Jejunum (tissue), 1 donor: ENCODE measurements around a stretch of chr3.

- PRO-cap: no peak
These were observed 91.5 kb downstream of the SCN11A start for GRCh38 chr3:38960255-38960649.

- PRO-cap: no peak
These were observed 18.4 kb downstream of the CSRNP1 start for GRCh38 chr3:39135004-39135357.

GRCh38 chr3:39147476-39148164 is 5.8 kb downstream of the CSRNP1 start:
- PRO-cap: no peak

DNA sequence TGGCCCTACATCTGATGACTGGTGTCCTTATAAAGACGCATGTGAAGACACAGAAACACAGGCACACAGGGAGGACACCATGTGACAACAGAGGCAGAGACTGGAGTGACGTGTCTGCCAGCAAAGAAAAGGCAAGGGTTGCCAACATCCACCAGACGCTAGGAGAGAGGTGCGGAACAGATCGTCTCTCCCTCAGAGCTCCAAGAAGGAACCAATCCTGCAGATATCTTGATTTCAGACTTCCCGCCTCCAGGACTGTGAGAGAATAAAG is 42.8 kb downstream of the CX3CR1 start:
- PRO-cap: no peak

DNA sequence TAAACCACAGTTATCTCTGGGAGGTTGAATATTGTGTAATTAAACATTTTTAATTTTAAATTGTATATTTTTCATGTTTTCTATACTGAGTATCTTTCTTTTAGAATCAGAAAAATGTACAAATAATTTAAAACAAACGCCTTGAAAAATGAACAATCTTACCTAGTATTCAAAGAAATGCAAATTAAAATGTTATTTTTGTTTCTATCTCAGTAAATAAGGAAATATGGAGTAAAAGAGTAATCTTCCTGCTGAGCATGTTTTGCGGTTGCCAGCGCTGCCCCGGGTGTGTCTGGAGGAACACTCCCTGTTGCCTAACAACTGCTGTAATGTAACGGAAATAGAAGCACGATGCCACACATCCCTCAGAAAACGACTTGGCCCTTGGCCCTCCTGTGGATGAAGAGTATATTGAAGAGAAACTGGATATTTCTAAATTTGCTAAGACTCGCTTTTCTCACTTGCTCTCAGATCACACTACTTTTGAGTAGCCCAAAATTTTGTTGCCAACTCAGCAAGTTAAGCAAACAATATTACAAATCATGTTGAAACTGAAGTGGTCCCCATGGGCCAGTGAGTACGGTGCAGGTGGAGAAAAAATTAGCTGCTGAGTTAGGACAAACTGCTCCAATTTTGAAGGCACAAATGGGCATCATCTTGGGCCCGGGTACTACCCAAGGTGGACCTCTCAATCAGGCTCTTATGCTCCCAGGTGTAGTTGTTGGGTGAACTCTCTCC is 18.9 kb downstream of the CX3CR1 start:
- PRO-cap: no peak

DNA sequence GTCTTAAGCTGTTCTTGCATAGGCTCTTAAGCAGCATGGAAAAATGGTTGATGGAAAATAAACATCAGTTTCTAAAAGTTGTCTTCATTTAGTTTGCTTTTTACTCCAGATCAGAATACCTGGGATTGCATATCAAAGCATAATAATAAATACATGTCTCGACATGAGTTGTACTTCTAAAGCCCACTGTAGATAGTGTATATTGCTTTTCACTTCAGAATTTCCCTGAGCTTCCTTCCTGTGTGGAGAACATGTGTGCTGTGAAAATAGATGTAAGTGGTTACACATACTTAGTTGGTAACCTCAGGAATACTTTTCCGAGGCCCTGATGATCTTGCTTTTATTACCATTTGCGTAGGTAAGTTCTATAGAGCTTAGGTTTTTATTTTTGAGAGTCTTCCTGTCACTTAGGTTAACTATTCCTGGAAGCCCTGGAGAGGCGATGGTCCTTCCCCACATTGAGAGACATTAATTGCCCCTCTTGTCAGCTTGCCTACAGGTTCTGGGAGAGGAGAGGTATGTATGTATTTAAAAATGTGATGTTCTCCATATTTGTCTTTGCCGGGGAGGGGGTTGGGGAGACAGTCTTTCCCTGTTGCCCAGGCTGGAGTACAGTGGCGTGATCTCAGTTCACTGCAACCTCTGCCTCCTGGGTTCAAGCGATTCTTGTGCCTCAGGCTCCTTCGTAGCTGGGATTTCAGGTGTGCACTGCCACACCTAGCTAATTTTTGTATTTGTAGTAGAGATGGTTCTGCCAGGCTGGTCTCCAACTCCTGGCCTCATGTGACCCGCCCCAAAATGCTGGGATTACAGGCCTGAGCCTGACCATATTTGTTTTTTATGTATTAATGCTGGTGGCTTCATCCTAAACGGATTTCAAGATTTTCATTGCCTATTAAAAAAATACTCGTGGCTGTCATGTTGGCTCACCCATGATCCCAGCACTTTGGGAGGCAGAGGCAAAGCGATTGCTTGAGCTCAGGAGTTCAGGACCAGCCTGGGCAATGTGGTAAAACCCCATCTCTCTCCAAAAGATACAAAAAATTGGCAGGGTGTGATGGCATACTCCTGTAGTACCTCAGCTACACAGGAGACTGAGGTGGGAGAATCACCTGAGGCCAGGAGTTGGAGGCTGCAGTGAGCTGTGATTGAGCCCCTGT is 6.2 kb downstream of the RPSA start:
- PRO-cap: no peak

DNA sequence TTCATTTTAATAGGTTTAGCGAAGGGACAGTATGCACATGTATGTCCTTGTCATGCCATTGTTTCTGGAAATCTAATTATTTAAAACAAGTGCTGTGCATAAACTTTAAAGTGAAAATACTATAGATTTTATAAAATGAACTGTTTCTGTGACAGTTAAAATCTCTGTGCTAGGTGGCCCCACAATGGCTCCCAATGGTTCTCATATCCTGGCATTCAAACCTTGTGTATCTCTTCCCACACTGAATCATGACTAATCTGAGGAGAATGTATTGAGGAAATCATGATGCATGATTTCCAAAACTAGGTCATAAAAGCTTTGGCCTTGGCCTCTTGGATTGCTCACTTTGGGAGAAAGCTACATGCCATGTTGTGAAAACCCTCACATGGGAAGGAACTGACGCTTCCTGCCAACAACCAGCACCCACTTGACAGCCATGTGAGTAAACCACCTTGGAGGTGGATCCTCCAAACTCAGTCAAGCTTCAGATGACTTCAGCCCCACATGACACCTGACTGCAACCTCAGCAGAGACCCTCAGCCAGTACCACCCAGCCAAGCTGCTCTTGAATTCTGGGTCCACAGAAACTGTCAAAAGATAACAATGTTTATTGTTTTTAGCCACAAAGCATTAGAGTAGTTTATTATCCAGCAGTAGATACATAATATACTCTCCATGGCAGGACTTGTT is 1.2 kb upstream of the ZNF620 start:
- PRO-cap: no peak

DNA sequence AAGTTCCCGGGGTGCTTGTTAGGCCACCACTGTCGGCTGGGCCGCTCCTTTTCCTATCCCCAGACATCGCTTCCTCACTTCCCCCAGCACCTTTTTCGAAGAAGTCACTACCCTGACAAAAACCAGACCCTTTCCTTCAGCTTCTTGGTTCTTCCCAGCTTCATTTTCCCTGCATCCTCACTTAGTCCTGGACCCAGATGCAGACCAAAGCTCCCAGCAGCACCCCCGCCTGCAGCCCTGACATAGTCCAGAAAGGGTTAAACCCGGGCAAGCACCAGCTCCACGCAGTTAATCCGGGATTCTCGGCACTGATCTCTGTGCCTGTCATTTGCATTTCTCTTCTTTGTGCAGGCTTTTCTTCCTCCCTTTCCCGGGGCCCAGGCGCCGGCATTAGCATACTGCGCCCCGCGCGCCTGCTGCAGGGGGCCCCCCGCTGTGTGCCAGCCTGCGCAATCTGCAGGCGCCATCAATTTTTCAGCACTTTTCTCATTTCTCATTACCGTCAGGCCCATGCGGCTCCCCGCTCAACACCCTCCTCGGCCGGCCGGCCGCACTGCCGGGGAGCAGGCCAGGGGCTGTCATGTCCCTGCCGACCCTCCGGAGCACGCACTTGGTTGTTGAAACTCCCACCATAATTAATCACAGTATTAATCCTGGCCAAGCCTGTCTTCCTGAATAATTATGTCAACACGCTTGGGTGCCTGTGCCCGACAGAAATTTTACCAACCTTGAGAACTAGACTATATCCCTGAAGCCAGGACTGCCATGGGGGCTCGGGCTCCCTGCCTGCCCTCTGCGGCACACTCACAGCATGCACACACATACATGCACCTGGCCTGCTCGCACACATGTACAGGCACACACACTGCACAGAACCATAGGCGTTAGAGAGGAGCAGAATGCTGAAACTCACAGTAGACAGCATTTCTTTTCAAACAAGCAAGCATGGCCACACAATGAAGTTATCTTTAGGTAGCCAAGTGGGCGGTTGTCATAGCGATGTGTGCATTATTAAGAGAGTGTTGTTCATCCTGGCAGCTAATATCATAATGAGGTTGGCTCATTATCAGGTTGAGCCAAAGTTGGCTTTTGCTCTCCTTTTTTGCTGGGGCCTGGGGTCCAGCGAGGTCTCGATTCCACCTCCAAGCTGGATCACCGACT is 90.9 kb downstream of the ZNF621 start:
- PRO-cap: no peak

- PRO-cap: no peak
These were observed 97.2 kb downstream of the ZNF621 start for GRCh38 chr3:40621979-40622308.

DNA sequence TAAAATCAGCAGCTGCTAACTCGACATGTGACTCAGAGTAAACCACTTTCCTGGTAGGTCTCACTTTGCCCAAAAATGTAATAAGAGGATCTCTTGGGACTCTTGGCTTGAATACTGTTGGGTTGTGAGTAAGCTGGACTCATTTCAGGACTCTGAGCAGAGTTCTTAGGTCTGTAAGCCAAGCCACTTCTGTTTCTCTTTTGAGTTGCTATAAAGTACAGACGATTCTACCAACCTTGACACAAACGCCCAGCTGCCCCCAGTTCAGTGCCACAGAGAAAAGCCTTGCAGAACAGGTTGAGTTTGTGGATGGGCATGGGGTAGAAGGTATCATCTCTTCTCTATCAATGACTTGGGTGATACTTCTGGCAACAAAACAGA is 241.2 kb downstream of the ZNF621 start:
- PRO-cap: no peak

DNA sequence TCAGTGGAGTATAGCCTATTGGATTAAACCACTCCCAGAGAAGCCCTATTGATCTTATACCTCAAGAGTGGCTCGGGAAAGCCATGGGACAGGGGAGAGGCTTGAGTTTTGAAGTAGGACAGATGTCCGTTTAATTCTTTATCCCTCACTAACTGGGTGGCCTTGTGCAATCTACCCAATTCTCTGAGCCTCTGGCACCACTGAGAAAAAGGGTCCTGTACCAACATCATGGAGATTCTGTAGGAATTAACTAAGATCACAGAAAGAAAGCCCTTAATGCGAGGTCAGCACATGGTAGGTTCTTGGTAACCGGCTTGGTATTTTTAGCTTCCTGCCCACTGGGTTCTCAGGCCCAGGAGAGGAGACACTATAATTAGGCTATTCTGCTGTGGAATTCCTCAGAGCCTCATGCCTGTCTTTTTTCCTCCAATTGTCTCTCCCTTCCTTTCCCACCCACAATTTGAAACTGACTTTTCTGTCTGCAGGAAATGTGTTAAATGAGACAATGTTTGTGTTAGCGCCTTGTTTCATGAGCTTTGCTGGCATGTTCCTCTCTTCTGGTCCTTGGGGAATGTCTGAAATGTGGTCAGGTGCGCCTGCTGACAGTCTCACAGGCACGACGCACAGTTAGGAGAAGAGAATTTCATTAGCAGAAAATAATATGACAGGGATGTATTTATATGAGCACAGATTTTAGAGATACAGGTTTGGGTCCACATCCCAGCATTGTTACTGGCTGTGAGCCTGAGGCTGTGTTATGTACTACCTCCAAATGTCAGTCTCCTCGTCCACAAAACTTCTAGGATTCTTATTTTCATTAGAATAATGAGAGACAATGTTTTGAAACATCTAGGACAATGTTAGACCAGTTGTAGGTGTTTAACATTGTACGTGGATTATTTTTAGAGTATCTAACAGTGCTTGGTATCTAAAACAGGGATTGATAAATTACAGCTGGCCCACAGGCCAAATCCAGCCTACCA is 223.6 kb upstream of the CTNNB1 start:
- PRO-cap: no peak

GRCh38 chr3:41120204-41120704 is 79.1 kb upstream of the CTNNB1 start:
- PRO-cap: no peak

DNA sequence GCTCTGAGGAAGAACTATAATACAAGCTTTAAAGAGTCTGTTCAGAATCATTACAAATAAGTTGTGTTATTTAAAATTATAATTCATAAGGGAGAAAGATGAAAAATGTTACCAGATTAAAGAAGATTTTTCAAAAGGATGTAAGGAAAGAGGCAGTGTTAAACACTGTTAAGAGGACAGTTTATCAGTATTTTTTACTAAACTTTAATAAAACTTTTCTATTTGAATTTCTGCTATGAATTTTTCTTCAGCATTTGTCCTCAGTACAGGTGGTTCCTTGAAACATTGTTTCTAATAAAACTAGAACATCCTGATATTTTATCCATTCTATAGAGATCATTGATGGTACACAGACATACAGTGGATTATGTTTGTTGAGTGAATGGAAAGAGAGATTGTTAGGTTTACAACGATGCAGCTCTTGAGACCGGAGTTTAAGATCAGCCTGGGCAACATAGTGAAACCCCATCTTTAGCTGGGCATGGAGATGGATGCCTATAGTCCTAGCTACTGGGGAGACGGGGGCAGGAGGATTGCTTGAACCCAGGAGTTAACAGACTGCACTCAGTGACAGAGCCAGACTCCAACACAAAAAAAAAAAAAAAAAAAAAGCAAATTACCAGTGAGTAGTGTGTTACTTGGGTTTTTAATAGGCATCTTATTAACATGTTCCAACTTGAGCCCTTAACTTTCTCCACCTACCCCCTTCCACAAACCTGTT is 37.7 kb downstream of the CTNNB1 start:
- PRO-cap: no peak

- PRO-cap: no peak
These were observed 44.6 kb downstream of the CTNNB1 start for GRCh38 chr3:41243621-41244535.

DNA sequence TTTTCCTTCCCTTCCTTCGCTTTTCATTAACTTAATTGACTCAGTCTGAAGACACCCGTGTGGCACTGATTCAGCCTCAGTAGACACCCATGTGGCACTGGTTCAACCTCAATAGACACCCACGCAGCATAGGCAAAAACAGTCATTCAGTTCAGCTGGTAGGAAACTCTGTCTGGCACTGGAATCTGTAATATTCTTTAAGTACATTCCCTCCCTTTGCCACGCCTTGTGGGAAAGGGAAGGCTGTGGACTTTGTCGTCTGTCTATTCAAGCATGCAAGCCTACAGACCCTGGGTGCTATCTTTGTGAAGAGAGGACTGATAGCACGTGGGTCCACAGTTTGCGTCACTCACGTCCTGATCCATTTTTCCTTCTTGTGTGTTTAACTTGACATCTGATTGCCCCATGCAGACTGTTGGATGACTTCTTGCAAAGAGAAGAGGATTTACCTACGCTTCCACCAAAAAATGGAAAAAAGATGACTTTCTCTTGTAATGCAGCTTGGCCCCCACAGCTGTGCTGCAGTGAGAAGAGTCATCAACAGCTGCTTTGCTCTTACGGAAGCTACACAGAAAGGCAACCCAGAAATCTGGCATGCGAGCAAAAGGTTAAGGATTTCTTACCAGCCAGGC is 278.2 kb downstream of the ULK4 start:
- PRO-cap: no peak

- PRO-cap: bidirectional peak, plus-strand start at chr3:42013663, minus-strand start at chr3:42013508; bidirectional peak, plus-strand start at chr3:42013915, minus-strand start at chr3:42013870
These were observed 51.6 kb upstream of the ULK4 start for GRCh38 chr3:42013308-42014157.

DNA sequence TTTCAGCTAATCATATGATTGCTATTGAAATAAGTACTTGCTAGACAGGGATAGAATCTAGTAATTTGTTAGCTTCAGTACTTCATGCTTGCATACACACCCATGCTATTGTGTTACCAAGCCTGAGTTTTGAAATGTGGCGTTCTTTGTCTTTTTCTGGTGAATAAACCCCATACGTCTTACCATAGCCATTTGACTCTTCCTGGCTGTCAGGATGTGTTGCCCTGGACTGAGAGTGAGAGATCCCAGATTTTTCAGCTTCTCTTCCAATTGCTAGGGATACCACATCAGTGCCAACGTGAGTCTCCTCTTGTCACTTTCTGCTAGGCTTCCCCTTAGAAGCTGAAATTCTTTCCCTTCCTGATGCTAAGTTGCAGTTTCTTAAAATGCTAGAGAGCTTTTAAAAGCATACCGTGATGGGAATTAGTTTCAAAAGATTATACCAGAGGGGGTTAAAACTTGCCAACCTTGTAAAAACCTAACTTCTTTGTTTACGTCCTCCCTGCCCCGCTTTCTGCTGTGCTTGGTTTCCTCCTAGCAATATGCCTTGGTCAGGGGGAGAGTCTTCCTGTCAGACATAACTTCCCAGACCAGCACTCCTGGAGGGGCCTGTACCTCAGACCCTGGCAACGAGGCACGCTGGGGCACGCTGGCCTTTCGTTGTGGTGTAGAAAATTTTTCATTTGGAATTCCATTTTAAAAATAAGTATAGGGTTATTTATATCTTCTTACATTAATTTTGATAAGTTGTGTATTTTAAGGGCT is 62.9 kb upstream of the ULK4 start:
- PRO-cap: no peak

GRCh38 chr3:42051475-42052339 is 39.5 kb upstream of the TRAK1 start:
- PRO-cap: no peak

GRCh38 chr3:42079547-42080182 is 11.5 kb upstream of the TRAK1 start:
- PRO-cap: no peak

GRCh38 chr3:42087051-42087471 is 4.1 kb upstream of the TRAK1 start:
- PRO-cap: no peak